Esophagus squamous epithelium (tissue), 4 donors: ENCODE data around the gene NUAK1.

- PRO-cap, result no peak
- RAMPAGE, long total RNA, 4 experiments, result no peak in any of the 4 experiments
Observed at GRCh38 chr12:103580252-103580600, 6.8 kb upstream of the STAB2 start.

GRCh38 chr12:103880423-103881259 lies 39.6 kb upstream of the NT5DC3 start:
- PRO-cap, result no peak
- RAMPAGE, long total RNA, 4 experiments, result no peak in any of the 4 experiments

DNA sequence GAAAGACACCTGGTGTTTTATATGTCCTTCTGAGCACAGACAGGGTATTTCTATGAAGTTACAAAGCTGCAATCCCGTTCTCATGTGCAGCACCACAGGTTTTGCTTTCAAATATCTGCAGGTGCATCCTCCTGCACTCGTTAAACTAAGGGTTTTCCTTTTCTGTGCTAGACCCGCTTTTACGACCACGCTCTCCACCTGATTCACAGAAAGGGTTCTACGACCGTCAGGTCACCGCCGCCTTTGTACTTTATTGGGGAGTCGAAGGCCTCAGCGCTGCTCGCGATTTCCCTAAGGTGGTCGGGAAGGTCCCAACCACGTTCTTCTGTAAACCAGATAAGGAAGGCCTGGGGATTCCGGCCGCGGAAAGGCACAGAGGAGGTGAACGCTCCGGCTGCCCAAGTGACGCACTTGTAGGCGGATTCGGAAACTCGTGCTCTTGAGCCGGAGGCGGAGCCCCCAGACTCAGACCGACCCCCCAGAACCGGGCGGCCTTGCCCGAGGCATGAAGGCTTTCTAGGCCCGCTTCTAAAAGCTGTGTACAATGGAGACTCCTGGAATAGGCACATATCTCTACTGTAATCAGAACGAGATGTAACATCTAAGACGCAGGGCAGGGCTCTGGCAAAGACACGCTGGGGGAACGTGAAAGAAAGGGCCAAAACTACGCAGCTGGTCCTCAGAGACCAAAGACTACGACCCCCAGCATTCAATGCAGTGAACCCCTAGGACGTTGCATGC lies 974 bp upstream of the HSP90B1 start:
- PRO-cap, result bidirectional peak, plus-strand start at position 170 of the sequence, minus-strand start at position 88 of the sequence; bidirectional peak, plus-strand start at position 481 of the sequence, minus-strand start at position 407 of the sequence; bidirectional peak, plus-strand start outside the sequence, minus-strand start at position 623 of the sequence
- RAMPAGE, long total RNA, 4 experiments, result no peak in any of the 4 experiments

DNA sequence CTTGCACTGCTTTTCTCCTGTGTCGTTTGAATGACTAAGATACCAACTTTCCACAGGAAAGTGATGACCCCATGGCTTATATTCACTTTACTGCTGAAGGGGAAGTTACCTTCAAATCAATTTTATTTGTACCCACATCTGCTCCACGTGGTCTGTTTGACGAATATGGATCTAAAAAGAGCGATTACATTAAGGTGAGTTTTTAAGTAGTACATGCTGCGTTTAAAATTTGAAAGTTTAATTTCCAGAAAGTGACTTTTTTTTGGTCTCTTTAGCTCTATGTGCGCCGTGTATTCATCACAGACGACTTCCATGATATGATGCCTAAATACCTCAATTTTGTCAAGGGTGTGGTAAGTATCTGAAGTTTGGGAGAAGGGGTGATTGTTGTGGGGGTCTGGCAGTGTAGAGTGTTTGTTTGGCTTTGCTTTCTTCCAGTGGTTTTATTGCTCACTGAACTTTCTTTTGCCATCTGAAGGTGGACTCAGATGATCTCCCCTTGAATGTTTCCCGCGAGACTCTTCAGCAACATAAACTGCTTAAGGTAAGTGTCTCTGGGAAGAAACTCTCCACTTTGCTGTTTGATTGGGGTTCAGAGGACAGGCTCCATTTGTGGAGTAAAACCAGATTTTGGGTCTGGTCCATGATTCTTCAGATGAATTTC lies 11.3 kb downstream of the HSP90B1 start:
- PRO-cap, result no peak
- RAMPAGE, long total RNA, 4 experiments, result no peak in any of the 4 experiments

GRCh38 chr12:104131741-104132045 lies 6.3 kb downstream of the NFYB start:
- PRO-cap, result no peak
- RAMPAGE, long total RNA, 4 experiments, result no peak in any of the 4 experiments

DNA sequence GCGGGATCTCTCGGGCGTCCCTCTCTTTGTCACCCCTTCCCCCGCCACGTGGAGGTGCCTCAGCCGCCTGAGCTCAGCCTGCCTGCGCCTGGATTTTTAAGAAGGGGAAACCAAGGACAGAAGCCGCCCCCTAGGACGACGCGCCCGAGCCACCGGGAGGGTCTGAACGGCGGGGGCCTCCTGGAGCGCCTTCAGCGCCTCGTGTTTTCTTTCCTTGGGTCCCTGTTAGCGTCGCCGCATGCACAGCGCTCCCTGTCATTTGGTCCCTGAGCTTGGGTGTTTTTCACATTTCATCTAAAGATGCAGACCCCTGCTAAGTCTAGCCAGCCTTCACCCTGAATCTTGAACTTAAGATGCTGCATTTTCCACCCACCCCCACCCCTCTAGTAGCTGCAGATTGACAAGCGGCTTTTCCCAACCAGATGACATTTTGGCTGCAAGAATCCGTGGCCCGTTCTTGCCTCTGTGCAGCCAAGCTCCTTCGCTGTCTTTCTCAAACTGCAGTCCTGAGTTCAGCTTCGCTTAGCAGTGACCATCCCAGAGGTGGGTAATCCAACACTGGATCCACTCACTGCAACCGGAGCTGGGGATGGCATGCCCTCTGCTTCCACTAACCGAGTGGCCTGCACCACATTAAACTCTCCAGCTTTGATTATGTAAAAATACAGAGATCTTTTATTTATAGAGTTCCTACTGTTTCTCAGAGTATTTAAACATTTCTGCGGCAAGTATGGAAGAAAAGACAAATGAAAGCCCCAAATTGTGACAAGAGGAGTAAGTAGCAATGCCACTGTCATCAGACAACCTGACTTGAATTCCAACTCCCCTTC lies 719 bp upstream of the NFYB start:
- PRO-cap, result no peak
- RAMPAGE, long total RNA, 4 experiments, result no peak in any of the 4 experiments

- PRO-cap, result no peak
- RAMPAGE, long total RNA, 4 experiments, result no peak in any of the 4 experiments
Observed at GRCh38 chr12:104353977-104354413, 50.5 kb downstream of the EID3 start.

- PRO-cap, result no peak
- RAMPAGE, long total RNA, 4 experiments, result no peak in any of the 4 experiments
Observed at GRCh38 chr12:104486247-104486921, 29.6 kb downstream of the CHST11 start.

- PRO-cap, result no peak
- RAMPAGE, long total RNA, 4 experiments, result no peak in any of the 4 experiments
Observed at GRCh38 chr12:104669695-104670323, 213.1 kb downstream of the CHST11 start.

DNA sequence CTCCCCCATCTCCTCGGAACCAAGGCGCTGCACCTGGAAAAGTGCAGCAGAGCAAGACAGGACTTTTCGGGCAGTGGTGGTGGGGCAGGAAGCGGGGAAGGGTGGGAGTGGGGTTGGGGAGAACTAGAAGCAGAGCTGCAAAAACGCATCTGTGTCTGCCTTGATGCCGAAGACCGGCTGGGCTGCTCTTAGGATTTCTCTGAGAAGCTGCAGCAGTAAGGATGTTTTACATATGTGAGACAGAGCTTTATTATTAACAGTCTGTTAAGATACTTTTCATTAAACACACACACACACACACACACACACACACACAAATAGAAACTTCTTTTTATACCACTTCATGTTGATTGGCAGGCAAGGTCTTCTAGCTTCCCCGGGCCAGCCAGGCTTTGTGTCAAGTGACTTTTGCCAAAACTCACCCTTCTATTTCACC lies 836 bp downstream of the C12orf75 start:
- PRO-cap, result no peak
- RAMPAGE, long total RNA, 4 experiments, result no peak in any of the 4 experiments

- PRO-cap, result unidirectional peak, plus-strand start at chr12:105485831
- RAMPAGE, long total RNA, 4 experiments, result no peak in any of the 4 experiments
Observed at GRCh38 chr12:105485698-105485882, 155.1 kb downstream of the C12orf75 start.

GRCh38 chr12:105497808-105498152 lies 167.3 kb downstream of the C12orf75 start:
- PRO-cap, result no peak
- RAMPAGE, long total RNA, 4 experiments, result no peak in any of the 4 experiments

- PRO-cap, result no peak
- RAMPAGE, long total RNA, 4 experiments, result no peak in any of the 4 experiments
Observed at GRCh38 chr12:106037883-106038318, 100.9 kb downstream of the NUAK1 start.

- PRO-cap, result bidirectional peak, plus-strand start at chr12:106139303, minus-strand start at chr12:106138933
- RAMPAGE, long total RNA, 4 experiments, result no peak in any of the 4 experiments
Observed at GRCh38 chr12:106138421-106139021, at the start of gene NUAK1. NUAK1 (minus strand) TSS chr12:106138954.

- PRO-cap, result no peak
- RAMPAGE, long total RNA, 4 experiments, result no peak in any of the 4 experiments
Observed at GRCh38 chr12:106254595-106254996, 6.8 kb upstream of the CKAP4 start.

- PRO-cap, result no peak
- RAMPAGE, long total RNA, 4 experiments, result no peak in any of the 4 experiments
Observed at GRCh38 chr12:106279448-106280026, 23.0 kb upstream of the TCP11L2 start.

- PRO-cap, result no peak
- RAMPAGE, long total RNA, 4 experiments, result no peak in any of the 4 experiments
Observed at GRCh38 chr12:106307159-106307616, 4.7 kb downstream of the TCP11L2 start.

DNA sequence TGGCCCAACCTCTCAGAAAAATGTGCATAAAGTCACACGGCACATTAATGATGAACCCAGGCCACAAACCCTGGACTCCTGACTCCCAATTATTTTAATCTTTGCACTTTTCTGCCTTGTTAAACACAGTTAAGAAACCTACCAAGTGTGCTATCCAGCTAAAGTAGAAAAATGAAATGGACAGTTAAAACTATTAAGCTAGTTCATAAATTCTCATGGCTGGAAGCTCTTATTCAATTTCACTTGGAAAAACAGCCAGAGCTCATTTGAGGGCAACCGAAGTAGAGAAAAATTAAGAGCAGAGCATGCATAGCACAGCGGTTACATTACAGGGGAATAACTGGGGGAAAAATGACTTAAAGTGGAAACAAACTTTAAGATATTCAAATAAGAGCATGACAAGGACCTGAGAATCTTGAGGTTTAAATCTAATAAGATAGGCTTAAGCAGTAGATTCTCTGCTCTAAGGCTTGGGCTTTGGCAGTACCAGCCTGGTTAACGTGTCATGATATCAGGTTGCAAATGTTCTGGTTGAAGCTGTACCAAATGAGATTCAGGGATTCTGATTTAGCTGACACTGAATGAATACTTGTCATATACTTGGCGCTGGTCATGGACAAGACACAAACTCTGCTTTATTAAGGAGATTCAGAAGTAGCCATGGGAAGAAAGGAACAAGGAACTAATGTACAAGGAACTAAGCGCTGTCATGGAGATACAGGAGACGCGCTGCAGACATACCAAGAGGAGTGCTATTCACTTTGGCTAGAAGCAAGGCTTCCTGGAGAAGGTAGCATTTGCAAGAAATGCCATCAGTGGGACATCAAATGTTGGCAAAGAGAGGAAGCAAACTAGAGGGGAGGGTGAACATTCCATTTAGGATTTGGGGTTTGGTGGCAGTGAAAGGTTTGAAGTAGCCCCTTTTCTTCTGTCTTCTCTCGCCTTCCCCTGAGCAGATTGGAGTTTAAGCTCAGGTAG lies 6.0 kb downstream of the TCP11L2 start:
- PRO-cap, result no peak
- RAMPAGE, long total RNA, 4 experiments, result no peak in any of the 4 experiments

DNA sequence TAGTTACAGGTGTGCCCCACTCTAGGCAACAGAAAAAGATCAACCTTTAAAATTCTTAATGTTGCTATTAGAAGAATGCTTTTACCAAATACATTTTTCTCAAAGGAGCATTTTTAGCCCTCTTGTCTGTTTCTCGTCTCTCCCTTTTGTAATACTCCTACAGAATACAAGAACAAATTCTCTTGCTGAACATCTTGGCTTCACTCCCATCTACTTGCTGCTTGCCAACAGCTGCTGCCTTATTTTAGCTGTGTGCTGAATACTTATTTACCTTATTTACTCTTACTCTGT lies 70.8 kb downstream of the POLR3B start:
- PRO-cap, result no peak
- RAMPAGE, long total RNA, 4 experiments, result no peak in any of the 4 experiments

- PRO-cap, result no peak
- RAMPAGE, long total RNA, 4 experiments, result no peak in any of the 4 experiments
Observed at GRCh38 chr12:106768936-106769519, 5.5 kb upstream of the RIC8B start.